Spinal cord (tissue), 3 donors: Measurements from ENCODE around the genes HLA-DMA, HLA-DPB1, COL11A2, SYNGAP1 and IP6K3.

- PRO-cap: no peak
- RAMPAGE, long total RNA: start-site peak on the minus strand at chr6:32953049-32953115, 36 and 71 reads in 2 replicates
These were observed at the start of gene HLA-DMA for GRCh38 chr6:32952463-32953499. Gene HLA-DMA, minus strand, starts transcription at chr6:32953097.

- PRO-cap: bidirectional peak, plus-strand start at chr6:32972202, minus-strand start at chr6:32972073
- RAMPAGE, long total RNA: no peak
These were observed 3.1 kb downstream of the BRD2 start for GRCh38 chr6:32971295-32972108.

GRCh38 chr6:32974445-32974886 lies 6.1 kb downstream of the BRD2 start:
- PRO-cap: no peak
- RAMPAGE, long total RNA: no peak

DNA sequence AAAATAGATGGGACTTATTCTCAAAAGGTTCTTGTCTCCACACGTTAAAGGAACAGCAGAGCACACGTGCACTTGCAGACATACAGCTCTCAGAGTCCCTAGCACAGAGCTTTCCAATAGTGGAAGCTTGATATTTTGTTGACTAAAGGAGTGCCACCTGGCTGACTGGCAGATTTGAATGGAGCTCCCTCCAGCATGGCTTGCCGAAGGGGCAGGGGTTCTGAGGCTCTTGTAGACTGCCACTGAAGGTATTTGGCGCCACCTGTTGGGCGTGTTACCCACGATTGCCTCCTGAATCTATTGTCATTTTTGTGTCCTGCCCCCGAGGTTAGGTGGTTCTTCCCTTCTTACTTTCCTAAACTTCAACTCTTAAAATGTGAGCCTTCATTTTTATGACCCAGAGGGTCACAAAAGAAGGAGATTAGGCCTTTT lies 16.3 kb downstream of the BRD2 start:
- PRO-cap: no peak
- RAMPAGE, long total RNA: no peak

DNA sequence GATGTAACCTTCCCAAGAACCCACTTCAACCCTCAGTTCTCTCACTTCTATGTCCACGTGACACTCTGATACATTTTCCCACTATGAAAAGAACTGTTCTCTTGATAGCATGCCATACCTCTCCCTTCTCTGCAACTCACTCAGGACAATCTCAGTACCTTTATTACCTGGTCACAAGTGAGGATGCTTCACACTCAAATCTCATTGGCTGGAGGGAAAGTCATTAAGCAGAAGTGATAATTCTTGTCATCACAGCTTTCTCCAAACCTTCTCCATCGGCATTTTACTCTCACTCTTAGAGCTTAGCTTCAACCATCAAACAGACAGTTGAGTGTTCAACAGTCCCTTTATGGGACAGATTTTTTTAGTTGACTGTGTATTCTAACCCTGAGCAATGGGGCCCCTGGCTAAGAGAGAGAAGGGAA lies 18.5 kb upstream of the HLA-DPB1 start:
- PRO-cap: no peak
- RAMPAGE, long total RNA: no peak

- PRO-cap: no peak
- RAMPAGE, long total RNA: no peak
These were observed at the start of gene HLA-DPB1 for GRCh38 chr6:33075150-33076285. Gene HLA-DPB1, plus strand, starts transcription at chr6:33075990.

- PRO-cap: no peak
- RAMPAGE, long total RNA: no peak
These were observed 14.2 kb downstream of the HLA-DPB1 start for GRCh38 chr6:33089969-33090464.

- PRO-cap: no peak
- RAMPAGE, long total RNA: no peak
These were observed 41.0 kb downstream of the HLA-DPB1 start for GRCh38 chr6:33116870-33117173.

- PRO-cap: no peak
- RAMPAGE, long total RNA: no peak
These were observed 28.3 kb downstream of the COL11A2 start for GRCh38 chr6:33163898-33164364.

GRCh38 chr6:33192340-33192838 lies at the start of gene COL11A2:
Gene COL11A2, minus strand, starts transcription at chr6:33192467.
- PRO-cap: no peak
- RAMPAGE, long total RNA: no peak

- PRO-cap: no peak
- RAMPAGE, long total RNA: no peak
These were observed 2.2 kb downstream of the B3GALT4 start for GRCh38 chr6:33279086-33279598.

DNA sequence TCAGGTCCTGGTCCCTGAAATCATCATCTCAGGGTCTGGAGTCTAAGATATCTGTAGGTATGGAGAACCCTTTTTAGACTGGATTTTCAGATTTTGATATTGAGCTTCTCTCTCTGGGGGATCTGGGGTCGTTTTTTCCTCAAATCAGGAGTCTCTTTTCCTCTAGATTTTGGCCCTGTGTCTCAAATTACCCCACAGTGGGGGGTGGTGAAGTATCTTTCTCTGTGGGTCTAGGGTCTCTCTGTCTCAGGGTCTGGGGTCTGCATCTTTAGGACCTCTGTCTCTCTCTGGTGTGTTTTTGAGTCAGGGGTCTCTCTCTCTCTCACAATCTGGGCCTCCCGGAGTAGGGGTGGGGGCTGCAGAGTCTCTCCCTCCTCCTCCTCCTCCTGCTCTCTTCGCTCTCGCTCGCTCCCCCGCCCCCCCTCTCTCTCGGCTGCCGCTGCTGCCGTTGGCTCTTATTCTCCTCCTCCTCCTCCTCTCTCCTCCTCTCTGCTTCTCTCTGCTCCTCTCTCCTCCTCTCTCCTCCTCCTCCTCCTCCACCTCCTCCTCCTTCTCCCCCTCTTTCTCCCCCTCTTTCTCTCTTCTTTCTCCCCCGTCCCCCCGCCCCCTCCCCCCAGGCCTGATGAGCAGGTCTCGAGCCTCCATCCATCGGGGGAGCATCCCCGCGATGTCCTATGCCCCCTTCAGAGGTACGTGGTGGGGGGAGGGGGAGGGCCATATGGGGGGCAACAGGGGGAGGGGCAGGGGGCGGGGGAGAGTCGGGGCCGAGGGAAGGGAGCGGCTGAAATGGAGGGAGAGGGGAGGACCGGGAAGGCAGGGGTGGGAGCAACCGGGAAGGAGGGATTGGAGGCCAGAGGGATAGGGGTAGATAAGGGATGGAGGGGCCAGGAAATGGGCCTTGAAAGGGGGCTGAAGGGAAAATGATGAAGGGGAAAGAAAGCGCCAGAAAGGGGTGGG lies at the start of gene SYNGAP1:
Gene SYNGAP1 (plus strand): TSS at position 423 of the 957 bp plus-strand sequence.
- PRO-cap: unidirectional peak, minus-strand start at position 431 of the sequence
- RAMPAGE, long total RNA: start-site peak on the plus strand centred at position 627 of the sequence, 65 bp wide, 61 and 68 reads in 2 replicates

DNA sequence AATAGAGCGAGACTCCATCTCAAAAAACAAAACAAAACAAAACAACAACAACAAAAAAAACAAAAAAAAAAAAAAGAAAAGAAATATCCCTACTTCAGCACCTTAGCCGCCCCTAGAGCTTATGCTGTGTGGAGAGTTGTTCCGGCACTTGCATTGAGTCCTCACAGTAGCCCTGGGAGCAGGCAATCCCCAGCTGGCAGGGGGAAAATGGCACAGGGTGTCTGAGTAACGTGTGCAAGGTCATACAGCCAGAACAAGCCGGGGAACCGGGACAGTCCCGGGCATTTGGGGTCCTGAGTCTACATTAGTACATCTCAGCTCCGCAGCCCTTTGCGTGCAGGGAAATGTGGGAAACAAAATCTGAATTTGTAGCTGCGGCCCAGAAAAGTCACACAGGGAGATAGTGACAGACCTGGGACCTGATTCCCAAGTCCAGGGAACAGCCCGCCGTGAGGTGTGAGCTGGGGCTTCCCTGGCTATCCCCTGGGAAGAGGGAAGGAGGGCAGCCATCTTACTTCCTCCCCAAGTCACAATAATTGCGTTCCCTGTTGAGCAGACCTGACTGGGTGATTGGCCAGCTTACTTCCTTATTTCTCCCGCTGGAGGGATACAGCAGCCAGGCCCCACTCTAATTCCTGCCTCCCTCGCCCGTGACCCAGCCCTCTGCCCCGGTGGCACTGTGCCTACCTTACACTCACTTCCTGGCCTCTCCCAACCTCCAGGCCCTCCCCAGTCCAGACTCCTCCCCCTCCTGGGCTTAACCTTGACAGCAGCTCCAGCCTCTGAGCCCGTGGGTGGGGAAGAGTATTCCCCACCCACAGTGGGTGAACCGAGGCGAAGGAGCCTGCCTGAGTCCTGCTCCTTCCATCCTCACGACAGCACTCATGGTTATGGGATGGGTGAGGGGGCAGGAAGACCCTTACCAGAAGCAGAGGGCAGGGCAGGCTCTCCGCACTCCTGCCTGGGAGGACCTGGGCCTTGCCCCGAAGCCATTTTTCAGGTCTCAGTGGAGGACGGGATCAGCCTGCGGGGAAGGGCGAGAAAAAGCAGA lies 3.1 kb downstream of the BAK1 start:
- PRO-cap: no peak
- RAMPAGE, long total RNA: no peak

DNA sequence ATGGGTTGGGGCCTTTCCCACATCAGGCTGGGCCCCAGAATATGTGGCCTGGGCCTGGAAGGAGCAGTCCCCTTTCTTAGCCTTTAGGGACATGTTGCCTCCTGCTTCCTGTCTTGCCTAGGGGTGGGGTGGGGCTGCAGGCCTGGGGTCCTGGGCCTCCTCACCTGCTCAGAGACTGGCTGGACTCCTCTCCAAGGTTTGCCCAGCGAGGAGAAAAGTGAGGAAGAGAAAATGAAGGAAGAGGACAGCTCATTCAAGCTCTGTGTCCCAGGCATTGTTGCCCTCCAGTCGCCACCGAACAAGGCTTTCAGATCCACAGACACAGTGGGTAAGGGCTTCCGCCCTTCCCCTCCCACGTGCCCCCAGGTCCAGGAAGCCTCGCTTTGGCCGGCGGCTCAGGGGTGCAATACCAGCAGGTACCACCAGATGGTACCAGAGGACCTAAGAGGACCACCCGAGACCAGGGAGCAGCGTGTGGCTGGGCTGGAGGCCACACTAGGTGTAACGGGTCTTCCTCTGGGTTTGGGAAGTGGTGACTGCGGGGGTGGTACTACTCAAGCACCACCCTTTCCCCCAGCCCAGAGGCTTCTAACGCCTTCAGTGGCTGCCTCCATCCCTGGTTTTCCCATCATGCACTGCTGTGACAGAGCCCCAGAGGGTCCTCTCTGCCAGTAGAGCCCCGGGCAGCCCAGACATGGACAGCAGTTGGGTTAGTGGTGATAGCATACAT lies 5.5 kb upstream of the BAK1 start:
- PRO-cap: no peak
- RAMPAGE, long total RNA: no peak

GRCh38 chr6:33593084-33593851 lies 13.2 kb upstream of the BAK1 start:
- PRO-cap: no peak
- RAMPAGE, long total RNA: no peak

DNA sequence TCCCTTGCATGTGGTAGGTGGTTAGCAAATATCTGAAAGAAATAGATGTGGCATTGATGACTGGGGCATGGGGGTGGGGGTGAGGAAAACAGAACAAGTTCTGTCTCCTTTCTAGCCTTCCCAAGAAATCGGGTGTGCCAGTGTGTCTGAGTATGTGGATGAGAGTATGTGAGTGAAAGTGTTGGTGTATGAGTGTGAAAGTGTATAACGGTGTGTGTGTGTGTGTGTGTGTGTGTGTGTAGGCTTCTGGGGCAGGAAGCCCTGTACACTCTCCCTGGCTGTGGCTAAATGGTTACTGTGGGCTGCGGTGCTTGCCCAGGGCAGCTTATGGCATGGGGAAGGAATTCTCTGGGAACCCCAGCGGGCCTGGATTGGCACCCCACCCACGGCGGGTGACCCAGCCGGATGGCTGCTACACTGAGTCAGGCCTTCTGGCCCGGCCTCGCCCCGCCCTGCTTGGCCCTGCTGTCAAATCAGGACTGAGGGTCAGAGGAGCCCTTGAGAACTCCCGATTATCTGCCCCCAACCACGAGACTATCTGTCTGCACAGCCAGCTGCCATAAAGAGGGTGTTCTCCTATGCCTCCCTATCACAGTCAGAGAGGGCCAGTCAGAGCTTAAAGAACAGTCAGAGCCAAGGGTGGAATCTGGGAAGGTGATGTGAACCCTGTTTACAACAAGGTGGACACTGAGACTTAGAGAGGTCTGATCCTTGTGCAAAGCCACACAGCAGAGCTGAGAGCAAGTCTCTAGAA lies 7.4 kb upstream of the ITPR3 start:
- PRO-cap: no peak
- RAMPAGE, long total RNA: no peak

DNA sequence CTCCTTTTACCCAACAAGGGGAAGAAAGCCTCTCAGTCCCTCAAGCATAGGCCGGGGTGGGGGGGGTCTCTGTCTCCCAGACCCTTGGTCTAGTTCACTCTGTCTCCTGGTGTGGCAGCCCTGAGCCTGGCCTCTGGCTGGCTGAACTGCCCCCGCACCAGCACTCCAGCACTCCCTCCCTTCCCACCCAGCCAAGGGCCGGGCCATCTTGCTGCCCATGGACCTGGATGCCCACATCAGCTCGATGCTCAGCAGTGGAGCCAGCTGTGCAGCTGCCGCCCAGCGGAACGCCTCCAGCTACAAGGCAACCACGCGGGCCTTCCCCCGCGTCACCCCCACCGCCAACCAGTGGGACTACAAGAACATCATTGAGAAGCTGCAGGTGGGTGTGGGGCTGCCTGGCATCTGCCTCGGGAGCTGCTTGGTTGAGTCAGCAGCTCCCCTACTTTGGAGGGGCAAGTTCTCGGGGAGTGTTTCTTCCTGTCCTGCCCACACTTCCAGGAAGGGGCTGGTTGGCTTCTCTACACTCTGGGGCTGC lies 28.4 kb downstream of the UQCC2 start:
- PRO-cap: no peak
- RAMPAGE, long total RNA: no peak

- PRO-cap: no peak
- RAMPAGE, long total RNA: no peak
These were observed 15.5 kb downstream of the IP6K3 start for GRCh38 chr6:33731161-33731663.

GRCh38 chr6:33746737-33747748 lies at the start of gene IP6K3:
Gene IP6K3, minus strand, starts transcription at chr6:33746905.
- PRO-cap: no peak
- RAMPAGE, long total RNA: no peak

DNA sequence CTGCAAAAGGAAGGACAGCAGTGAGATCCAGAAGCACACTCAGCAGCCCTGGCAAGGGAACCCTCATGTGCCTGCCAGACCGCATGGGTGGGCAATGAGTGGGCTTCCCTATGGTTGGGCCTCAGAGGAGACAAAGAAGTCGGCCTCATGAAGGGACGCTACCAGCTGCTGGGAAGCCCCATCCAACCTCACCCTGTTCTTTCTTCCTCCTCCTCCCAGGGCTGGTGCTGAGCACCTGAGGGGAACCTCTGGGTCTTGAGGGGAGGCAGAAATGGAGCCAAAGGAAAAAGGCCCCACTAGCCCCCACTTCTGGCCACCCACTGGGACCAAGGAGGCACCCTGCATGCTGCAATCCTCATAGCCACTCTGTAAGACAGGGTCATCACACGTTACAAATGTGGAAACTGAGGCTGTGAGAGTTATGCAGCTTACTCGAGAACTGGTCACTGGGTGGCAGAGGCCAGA lies 18.3 kb downstream of the LEMD2 start:
- PRO-cap: no peak
- RAMPAGE, long total RNA: no peak